ENCODE data around the genes FAM163A and ACBD6.

DNA sequence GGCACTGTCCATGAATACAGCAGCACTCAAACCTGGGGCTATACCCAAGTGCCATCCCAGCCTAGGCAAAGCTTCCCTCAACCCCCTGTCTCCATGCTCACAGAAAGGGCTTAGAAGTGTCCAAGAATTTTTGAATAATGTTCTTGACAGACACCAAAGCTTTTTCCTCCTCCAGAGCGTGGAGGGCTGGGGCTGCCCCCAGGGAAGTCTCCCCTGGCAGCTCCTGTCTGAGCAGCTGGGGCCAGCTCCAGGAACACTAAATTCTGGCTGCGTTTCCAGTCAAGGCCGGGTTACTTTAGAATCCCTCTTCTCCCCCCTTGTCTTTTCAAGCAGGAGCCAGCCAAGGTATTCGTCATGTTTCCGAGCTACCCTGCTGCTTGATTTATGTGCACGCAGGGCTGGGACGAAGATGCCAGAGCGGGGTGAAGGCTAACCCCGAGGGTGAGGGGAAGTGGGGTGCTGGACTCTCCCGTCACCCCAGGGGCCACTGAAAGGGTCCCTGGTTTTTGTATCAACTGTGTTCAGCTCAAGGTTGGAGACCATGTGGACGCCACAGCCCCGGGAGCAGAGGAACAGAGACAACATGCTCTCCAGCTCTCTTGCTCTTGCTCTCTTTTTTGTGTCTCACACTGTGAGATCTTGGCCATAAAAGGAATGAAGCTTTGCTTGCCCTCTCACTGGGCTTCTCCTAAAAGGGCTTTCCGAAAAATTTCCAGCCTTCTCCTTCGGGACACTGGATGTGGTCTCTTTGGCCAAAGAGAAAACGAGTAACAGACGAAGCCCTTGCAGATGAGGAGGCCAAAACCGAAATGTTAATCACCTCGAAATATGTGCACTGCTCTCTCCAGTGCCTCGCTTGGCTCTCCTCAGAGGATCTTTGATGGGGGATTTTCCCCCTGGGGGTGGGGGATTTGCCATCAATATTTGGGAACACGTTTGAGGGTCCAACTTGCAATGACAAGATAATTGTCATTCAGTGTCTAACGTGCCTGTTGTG, 68.2 kb upstream of the ANGPTL1 start:
- RRBS, 2 experiments = no CpG with 5 or more reads among the region's 21 CpGs

- RRBS, 2 experiments = no CpG with 5 or more reads among the region's 5 CpGs
These were observed 62.9 kb upstream of the FAM20B start for GRCh38 chr1:178962797-178963211.

- RRBS, 2 experiments = no CpG with 5 or more reads among the region's 1 CpG
These were observed 9.0 kb downstream of the FAM20B start for GRCh38 chr1:179034610-179035158.

- RRBS, 2 experiments = no CpG with 5 or more reads among the region's 7 CpGs
These were observed 26.5 kb downstream of the TOR3A start for GRCh38 chr1:179108304-179108864.

DNA sequence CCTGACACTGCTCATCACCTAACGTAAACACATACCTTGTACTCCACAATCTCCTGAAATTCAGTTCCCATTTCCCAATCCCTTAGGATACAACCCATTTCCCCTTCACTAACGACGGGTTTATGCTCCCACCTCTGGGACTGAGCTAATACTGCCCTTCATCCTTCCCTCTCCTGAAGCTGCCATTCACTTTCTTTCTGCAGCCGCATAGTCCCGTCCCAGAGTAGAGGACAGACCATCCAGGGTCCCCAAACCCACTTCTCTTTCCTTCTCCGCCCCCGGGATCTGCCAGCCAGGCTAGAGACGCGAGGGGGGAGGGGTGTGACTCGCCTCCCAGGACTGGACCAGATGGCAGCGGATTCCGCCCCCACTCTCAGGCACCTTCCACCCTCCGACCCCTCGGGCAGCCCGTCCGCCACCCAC, 710 bp downstream of the ABL2 start:
- RRBS, 2 experiments = no CpG with 5 or more reads among the region's 16 CpGs

GRCh38 chr1:179743026-179743653, at the start of gene FAM163A:
Gene FAM163A, plus strand, starts transcription at chr1:179743291.
- RRBS, 2 experiments = 27 to 41% methylated on average over 26 of the region's 73 CpGs

DNA sequence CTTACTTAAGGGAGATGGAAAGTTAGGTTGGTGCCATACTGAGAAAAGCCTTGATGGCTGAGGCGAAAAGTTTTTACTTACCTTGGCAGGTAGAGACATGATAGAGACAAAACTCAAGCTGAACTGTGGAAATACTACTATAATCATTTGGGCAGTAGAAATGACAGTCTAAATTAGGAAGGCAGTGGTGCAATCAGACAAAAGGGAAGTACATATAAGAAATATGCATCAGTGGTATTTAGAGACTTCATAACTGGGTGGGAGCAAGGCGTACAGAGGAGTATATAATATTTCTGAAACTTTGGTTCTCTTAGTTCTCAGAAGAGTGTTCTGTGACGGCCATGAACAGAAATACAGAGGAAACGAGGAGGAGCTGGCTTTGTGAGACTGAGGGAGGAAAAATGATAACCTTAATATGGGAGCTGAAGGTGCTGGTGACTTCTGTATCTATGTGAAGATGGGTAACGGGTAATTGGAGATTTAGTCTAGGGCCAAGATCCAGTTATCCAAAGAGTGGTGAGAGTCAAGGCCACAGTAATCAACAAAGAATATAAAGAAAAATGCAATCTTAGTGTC, 2.3 kb upstream of the CEP350 start:
- RRBS, 2 experiments = no CpG with 5 or more reads among the region's 5 CpGs

DNA sequence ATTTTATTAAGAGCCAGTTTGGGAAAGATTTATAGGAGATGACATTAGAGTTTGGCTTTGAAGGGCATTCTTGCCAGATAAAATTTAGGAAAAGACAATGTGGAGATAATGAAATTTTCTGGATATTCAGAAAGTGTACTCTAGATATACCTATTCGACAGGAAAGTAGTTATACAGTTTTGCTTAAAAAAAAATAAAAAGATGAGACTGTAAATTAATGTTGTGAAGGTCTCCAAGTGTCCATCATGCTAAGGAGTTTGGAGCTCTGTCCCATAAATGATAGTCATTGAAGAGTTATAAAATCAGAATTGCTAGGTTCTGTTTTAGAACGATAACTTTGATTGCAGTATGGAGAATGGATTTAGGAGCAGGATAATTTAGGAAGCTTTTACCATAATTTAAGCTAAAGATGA, 20.5 kb downstream of the CEP350 start:
- RRBS, 2 experiments = no CpG with 5 or more reads among the region's 2 CpGs

- RRBS, 2 experiments = no CpG with 5 or more reads among the region's 13 CpGs
These were observed 42.0 kb downstream of the CEP350 start for GRCh38 chr1:179996335-179997194.

DNA sequence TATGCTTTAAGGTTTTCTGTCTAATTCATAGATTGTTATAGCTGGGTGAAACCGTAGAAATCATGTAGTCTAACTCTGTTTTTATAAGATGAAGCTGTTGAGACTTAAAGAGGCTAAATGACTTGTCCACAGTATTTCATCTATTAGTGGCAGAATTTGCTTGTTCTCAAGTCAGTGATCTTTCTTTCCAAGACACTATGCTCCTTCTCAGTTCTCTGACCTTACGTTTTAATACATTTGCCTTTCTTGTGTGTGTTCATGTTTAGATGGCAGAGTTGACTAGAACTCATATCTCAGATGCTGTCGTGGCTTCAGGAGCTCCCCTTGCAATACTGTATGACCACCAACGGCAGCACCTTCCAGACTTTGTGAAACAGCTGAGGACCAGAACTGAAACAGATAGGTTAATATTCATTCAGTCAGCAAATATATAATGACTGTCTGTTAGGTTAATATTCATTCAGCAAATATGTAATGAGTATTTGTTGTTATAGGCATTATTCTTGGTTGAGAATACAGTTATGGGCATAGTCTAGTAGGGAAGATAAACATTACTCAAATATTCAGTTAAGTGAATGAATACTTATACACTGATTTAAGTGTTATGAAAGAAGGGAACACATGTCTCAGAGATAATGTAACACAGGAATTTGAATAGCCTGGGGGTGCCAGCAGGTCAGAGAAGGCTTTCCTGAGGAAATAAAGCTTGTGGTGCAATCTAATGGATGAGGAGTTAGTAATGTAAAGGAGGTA, 88.4 kb downstream of the CEP350 start:
- RRBS, 2 experiments = no CpG with 5 or more reads among the region's 4 CpGs

DNA sequence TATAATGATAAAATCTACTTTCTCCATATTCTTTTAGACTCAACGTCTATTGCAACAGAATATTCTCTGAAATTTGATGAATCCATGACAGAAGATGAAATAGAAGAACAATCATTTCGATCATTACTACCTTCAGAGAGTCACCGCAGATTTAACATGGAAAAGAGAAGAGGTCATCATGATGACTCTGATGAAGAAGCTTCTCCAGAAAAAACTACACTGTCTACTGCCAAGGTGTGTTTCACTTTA, 98.2 kb downstream of the CEP350 start:
- RRBS, 2 experiments = no CpG with 5 or more reads among the region's 3 CpGs

DNA sequence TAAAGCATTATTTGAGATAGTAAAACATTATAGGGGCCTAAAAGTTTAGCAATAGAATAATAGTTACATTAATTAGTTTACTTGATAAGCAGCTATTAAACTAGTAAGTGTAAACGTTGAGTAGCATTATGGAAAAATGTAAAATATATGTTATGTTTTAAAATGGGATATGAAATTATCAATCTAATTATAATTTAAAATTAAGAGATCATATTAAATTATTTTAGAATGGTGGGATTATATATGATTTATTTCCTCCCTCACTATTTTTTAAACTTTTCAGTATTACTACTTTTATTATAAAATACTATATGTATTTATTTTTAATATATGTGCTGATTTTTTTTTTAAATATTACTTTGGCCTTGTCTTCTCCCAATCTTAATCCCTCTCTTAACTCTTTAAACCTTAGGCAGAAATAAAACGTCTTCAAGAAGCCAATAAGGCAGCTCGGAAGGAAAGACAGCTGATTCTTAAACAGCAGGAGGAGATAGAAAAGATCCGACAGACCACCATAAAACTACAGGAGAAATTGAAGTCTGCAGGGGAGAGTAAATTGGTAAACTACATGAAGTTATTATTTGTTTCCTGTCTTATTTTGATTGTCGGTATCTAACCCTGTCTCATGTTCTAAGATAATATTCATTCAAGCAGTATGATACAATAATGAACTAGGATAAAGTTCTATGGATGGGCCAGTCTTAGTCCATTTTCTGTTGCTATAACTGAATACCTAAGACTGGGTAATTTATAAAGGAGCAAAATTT, 92.7 kb upstream of the QSOX1 start:
- RRBS, 2 experiments = no CpG with 5 or more reads among the region's 5 CpGs

DNA sequence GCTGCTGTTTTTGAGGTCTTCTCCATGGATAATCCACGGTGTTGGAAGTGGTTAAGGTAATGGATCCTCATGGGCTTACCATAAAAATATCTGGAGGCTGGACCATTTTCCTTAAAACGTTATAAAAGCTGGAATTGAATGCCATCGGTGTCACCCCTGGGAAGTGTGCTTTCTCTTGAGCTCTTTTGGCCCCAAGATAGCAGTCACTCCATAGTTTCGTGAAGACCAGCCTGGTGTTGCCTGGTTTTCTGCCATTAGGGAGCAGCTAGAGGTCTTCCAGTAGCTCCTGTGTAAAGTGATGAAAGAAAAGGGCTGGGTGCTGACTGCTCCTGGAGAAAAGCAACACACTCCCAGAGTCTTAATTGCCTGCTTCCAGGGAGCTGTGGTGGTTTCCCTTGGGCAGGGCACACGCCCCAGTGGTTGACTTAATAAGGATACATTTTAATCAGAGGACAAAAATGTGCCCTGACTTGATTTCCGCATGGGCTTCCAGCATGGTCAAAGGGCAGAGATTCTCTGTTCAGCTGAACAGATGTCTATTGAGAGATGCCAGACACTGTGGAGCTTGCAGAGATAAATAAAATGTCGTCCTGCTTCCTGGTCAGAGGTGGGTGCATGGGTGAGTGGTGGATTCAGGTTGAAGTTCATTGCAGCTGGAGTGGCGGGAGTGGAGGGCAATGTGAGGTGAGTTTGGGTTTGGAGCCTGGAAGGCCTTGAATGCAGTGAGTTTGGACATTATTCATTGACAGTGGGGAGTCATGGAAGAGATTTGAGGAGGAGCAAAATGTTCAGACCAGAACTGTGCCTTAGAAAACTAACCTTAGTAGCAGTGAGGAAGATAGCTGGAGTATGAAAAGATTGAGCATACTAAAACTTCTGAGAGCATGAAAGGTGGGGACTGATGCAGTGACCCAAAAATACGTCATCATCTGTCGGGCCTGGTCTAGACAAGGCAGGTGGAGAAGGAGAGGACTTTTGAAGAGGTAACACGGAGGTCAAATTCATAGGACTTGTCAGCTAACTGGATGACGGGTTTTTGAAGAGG, 16.0 kb downstream of the QSOX1 start:
- RRBS, 2 experiments = no CpG with 5 or more reads among the region's 12 CpGs

GRCh38 chr1:180177437-180177887, 22.8 kb downstream of the QSOX1 start:
- RRBS, 2 experiments = no CpG with 5 or more reads among the region's 2 CpGs

DNA sequence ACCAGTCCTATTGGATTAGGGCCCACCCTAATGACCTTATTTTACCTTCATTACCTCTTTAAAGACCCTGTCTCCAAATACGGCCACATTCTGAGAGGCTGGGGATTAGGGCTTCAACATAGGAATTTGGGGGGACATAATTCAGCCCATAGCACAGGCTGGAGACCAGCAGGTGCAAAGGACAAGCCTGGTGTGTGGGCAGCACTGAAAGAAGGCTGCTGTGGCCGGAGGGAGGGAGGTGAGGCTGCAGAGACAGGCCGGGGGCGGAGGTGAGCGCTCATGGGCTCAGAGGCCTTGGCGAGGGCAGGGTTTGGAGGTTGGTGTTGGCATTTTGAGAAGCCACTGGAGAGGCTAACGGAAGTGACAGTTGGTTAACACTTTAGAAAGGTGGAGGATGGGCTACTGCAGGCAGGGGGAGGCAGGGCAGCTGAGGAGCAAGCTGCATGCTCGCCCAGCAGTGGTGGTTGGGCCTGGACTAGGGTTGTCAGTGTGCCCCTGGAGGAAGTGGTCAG, 37.4 kb downstream of the QSOX1 start:
- RRBS, 2 experiments = no CpG with 5 or more reads among the region's 8 CpGs

GRCh38 chr1:180197006-180197742, 32.9 kb upstream of the LHX4 start:
- RRBS, 2 experiments = 91 to 95% methylated on average over 1 of the region's 8 CpGs

DNA sequence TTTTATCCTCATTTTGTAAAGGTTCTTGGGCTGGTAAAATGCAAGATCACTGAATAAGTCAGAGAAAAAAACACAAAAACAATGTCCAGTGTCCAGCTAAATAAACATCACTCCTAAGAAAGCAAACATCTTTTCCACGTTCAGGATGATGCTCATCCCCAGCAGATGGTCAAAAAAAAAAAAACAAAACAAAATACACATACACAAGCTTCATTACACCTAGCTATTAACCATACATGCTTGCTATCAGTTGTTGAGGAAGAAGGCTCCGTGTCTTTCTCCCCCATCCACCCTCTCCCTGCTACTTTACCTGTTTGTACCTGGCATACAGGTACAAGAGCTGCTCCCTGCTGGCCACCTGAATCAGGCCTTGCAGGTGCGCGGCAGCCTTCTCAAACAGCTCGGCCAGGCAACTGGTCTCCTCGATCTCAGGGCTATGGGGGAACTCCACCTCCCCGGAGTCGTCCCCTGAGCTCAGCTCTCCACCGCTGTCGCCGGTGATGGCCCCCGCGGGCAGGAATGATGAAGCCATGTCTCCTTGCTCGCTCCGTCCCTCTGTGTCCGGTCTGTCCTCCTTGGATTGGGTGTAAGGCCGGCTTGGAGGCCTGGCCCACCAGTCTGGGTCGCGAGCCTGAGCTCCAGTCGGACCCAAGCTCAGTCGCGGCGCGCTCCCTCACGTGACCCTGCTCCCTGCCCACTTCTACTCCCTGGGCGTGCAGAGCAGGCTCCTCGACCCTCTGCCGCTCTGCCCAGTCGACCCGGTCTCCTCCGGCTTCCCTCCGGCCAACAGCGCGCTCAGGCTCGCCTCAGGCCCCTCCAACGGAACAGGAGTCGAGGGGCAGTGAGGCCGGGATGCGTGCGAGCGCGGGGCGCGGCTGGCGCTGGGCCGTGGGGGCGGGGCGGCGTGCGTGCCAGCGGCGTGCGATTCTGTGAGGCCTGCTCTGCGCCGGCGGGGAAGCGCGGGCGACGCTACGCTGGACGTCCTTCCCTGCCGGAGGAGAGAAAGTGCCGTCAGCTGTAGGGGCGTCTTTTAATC, at the start of gene ACBD6:
Gene ACBD6, minus strand, starts transcription at position 843 of the 1,036 bp plus-strand sequence.
- RRBS, 2 experiments = 1% methylated on average over 35 to 37 of the region's 65 CpGs

DNA sequence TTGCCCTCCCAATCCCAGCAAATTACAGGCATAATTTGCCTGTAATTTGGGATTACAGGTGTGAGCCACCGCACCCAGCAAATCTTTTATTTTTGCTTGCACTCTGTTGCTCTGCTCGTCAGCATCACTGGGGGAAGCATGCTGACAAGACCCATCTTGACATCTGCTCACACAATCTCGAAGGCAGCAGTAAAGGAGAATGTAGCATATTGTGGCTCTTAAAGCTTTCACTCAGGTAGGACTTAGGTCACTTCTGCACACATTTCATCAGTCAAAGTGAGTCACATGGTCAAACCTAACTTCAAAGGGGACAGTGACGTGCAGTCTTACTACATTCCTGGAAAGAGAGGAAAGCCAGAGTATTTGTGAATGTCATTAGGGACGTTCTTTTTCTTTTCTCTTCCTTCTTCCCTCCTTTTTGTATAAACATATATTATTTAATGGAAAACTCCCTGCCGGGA, 19.1 kb upstream of the ACBD6 start:
- RRBS, 2 experiments = no CpG with 5 or more reads among the region's 6 CpGs

DNA sequence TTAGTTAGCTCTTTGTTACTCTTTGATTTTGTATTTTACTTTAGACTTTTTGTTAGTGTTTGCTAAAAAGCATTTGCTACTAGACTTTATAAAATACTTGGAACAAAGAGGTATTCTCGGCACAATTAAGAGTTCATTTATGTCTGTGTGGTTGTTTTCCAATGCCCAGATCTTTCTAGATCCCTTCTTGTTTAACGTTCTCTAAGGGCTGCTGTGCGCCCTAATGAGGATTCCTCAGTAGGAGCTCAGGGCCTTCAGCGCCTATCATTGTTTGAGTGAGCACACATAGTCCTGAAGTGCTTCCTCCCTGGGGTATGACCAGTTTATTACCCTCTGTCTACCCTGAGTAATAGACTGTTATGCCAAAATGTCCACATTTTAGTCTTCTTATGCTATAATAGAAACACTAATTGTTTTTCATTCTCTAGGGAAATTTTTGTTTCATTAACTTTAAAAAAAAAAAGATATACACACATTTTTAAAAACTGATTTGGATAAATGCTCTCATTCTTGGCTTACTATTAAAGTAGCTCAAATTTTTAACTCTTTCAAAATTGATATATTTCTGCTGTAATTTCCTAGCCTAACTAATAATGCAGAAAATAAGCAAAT, 69.8 kb upstream of the KIAA1614 start:
- RRBS, 2 experiments = no CpG with 5 or more reads among the region's 4 CpGs